ENCODE data around the genes CD300C, OTOP3, GGA3, TMEM94 and TSEN54.

DNA sequence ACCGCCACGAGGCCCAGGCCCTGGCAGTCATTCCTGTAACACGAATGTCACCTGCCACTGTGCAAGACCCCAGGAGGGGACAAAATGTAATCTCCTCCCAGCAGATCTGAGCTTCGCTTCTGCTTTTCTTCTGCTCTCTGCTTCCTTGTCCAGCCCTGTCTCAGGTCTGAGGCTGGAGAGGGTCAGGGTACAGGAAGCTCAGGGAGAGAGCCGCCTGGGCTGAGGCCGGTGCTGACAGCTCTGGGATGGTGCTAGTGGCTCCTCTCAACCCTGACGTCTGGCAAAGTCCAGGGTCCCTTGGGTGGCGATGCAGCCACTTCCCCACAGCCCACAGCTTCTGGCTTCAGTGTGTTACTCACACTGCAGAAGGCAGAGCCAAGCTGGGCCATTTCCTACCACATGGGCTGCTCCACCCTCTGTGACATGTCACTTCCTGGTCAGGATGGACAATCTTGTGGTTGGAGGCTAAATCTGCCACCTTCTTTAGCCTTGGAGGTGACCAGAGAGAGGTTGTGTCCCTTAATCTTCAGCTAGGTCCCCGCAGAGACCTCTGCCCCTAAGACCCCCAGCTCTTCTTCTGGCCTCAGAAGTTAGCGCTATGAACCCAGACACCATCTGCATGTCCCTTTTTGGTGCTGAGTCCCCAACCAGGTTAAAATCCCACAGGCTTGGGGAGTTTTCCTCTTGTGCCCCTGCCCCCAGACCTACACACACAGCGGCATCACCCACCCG, at the start of gene CD300C:
CD300C (minus strand) TSS at position 364 of the 732 bp plus-strand sequence.
- PRO-cap, 4 experiments: peak in 2 of 4 experiments; most common minus-strand start position 339 of the sequence (in 2)
- RAMPAGE, long total RNA, 2 experiments: no peak in any of the 2 experiments
- RRBS: no CpG with 5 or more reads among the region's 12 CpGs

- PRO-cap, 4 experiments: no peak in any of the 4 experiments
- RAMPAGE, long total RNA, 2 experiments: no peak in any of the 2 experiments
- RRBS: no CpG with 5 or more reads among the region's 5 CpGs
These were observed 1.8 kb downstream of the TMEM104 start for GRCh38 chr17:74778032-74778584.

- PRO-cap, 4 experiments: no peak in any of the 4 experiments
- RAMPAGE, long total RNA, 2 experiments: no peak in any of the 2 experiments
- RRBS: no CpG with 5 or more reads among the region's 18 CpGs
These were observed 18.5 kb downstream of the GRIN2C start for GRCh38 chr17:74840892-74841931.

DNA sequence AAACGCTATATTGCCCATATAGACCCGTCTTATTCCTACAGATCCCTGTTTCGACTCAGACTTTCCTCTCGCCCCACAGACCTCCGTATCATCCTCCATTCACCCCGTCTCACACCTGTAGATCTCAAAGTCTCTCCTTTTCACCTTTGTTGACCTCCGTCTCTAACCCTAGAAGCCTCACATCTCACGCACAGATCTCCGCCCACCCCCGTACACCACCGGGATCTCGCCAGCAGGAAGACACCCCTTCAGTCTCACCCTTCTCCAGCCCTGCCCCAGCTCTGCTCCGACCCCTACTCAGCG, 332 bp downstream of the FDXR start:
- PRO-cap, 4 experiments: no peak in any of the 4 experiments
- RAMPAGE, long total RNA, 2 experiments: no peak in any of the 2 experiments
- RRBS: no CpG with 5 or more reads among the region's 14 CpGs

- PRO-cap, 4 experiments: no peak in any of the 4 experiments
- RAMPAGE, long total RNA, 2 experiments: no peak in any of the 2 experiments
- RRBS: 4% methylated on average over 6 of the region's 51 CpGs
These were observed at the start of gene OTOP3 for GRCh38 chr17:74935369-74936136. OTOP3 (plus strand) TSS chr17:74935898.

DNA sequence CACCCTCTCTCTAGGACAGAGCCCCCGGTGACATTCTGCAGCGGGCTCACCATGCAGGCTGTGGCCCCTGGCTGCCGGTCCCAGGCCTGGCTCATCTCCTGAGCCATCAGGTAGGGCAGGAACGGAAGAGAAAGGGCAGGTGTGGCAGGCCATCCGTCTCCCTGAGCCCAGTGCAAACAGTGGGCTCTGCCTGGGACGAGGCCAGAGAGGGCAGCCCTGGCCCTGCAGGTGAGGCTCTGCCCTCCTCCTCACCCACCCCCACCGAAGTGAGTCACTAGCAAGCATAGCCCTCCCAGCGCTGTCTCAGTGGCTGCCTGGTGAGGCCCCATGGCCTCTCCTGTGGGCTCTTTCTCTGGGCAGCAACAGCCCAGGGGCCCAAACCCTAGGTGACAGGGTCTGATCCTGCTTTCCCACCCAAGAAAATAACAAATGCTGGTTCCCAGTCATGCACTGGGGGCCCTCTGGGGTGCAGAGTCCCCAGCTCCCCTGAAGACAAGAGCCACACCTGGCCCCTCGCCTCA, 14.6 kb downstream of the OTOP3 start:
- PRO-cap, 4 experiments: no peak in any of the 4 experiments
- RAMPAGE, long total RNA, 2 experiments: no peak in any of the 2 experiments
- RRBS: 58% methylated on average over 3 of the region's 9 CpGs

GRCh38 chr17:75063925-75064772, 17.1 kb downstream of the KCTD2 start:
- PRO-cap, 4 experiments: no peak in any of the 4 experiments
- RAMPAGE, long total RNA, 2 experiments: no peak in any of the 2 experiments
- RRBS: no CpG with 5 or more reads among the region's 17 CpGs

- PRO-cap, 4 experiments: peak in 2 of 4 experiments; most common plus-strand start chr17:75114272 (in 1); most common minus-strand start chr17:75114180 (in 1)
- RAMPAGE, long total RNA, 2 experiments: no peak in any of the 2 experiments
- RRBS: 4% methylated on average over 4 of the region's 37 CpGs
These were observed 4.6 kb downstream of the ARMC7 start for GRCh38 chr17:75113992-75115093.

GRCh38 chr17:75124184-75124724, 7.3 kb downstream of the NT5C start:
- PRO-cap, 4 experiments: peak in 1 of 4 experiments; most common plus-strand start chr17:75124525 (in 1)
- RAMPAGE, long total RNA, 2 experiments: no peak in any of the 2 experiments
- RRBS: no CpG with 5 or more reads among the region's 16 CpGs

GRCh38 chr17:75128483-75129206, 2.9 kb downstream of the NT5C start:
- PRO-cap, 4 experiments: no peak in any of the 4 experiments
- RAMPAGE, long total RNA, 2 experiments: no peak in any of the 2 experiments
- RRBS: 78% methylated on average over 15 of the region's 31 CpGs

GRCh38 chr17:75237485-75238680, 23.5 kb downstream of the GGA3 start:
- PRO-cap, 4 experiments: no peak in any of the 4 experiments
- RAMPAGE, long total RNA, 2 experiments: no peak in any of the 2 experiments
- RRBS: no CpG with 5 or more reads among the region's 20 CpGs

DNA sequence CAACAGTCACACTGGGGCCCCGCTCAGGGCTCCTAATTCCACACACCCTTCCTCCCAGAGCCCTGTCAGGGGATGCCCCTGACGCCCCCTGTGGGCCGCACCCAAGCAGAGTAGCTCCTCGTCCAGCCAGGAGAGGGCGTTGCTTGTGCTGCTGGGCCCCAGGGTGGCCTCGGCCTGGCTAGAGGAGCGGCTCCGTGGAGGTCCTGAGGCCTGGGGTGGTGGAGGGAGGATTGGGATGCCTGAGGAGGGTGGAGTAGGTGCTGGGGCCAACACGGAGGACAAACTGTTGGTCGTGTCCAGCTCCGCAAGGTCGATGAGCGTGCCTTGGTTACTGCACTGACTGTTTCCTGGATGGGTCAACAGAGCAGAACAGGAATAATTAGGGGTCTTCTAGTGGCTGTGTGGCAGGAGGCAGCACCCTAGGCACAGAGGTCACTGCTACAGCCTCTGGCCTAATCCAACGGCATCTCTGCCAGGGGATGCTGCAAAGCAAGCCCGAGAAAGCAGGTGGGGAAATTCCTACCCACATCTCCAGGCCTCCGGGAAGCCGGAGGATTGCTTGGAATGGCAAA, 20.6 kb downstream of the GGA3 start:
- PRO-cap, 4 experiments: no peak in any of the 4 experiments
- RAMPAGE, long total RNA, 2 experiments: no peak in any of the 2 experiments
- RRBS: no CpG with 5 or more reads among the region's 17 CpGs

GRCh38 chr17:75261448-75261805, at the start of gene GGA3:
GGA3 (minus strand) TSS chr17:75261606.
- PRO-cap, 4 experiments: peak in 4 of 4 experiments; most common plus-strand start chr17:75261704 (in 2); most common minus-strand start chr17:75261623 (in 2)
- RAMPAGE, long total RNA, 2 experiments: no peak in any of the 2 experiments
- RRBS: 2% methylated on average over 4 of the region's 31 CpGs

DNA sequence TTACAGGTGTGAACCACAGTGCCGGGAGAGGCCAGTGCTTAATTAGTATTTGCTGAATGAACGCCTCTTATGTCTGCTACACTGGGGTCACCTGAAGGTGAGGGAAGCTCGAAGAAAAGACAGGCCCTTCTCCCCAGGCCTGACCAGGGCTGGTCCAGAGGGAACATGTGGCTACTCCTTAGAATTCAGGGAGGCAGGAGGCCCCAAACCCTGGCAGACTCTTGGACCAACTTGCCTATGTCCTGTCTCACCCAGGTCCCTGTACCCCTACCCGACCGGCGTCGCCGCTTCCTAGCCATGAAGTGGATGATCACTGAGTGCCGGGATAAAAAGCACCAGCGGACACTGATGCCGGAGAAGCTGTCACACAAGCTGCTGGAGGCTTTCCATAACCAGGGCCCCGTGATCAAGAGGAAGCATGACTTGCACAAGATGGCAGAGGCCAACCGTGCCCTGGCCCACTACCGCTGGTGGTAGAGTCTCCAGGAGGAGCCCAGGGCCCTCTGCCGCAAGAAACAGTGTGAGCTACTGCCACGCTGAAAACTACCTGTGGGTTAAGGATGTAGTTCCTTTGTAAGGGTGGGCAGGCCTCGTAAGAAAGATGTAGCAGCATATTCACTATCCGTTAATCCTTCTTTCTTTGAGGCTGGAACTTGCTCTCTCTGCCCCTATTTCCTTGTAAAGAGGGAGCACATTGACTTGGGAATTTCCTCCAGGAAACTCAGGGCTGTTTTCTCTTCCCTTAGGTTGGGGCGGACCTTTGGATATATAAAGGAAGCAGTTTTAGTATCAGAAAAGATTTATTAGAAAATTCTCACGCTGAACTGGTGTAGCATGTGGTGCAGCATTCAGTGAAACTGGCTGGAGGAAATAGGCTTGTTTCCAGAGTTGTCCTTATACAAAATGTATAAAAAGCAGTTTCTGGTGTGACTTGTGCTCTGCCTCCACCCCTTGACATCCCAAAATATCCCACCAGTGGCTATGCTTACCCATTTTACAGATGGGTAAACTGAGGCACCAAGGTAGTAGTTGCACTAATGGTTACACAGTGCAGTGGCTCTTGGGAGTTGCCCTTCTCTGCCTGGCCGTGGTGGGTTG, 4.1 kb downstream of the MRPS7 start:
- PRO-cap, 4 experiments: no peak in any of the 4 experiments
- RAMPAGE, long total RNA, 2 experiments: no peak in any of the 2 experiments
- RRBS: 85% methylated on average over 4 of the region's 21 CpGs

GRCh38 chr17:75368154-75368885, 37.2 kb downstream of the GRB2 start:
- PRO-cap, 4 experiments: no peak in any of the 4 experiments
- RAMPAGE, long total RNA, 2 experiments: no peak in any of the 2 experiments
- RRBS: 43% methylated on average over 1 of the region's 17 CpGs

DNA sequence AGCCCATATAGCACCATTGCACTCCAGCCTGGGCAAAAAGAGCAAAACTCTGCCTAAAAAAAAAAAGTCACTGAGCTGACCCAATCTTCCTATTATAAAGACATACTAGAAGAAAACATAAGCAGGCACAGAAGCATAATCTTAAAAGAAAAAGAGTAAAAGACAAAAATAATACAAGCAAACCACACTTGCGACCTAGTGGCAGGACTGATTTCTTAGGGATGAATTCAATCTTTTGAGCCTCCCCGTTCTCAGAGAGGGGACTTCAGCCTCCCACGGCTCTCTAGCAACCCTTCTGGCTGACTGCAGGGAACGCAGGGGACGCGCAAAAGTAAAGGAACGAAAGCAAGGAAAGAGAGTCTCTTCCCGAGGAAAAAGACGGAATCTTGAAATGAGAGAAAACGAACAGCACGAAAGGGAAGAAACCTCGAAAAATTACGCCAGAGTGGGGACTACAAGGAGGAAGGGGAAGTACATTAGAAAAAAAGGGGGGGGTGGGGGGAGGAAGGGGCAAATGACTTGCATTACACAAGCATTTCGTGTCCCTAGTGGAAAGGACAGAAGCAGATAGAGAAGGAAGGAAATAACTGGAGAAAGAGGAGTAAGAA, 1.3 kb downstream of the GRB2 start:
- PRO-cap, 4 experiments: peak in 2 of 4 experiments; most common plus-strand start position 293 of the sequence (in 1); most common minus-strand start position 223 of the sequence (in 2)
- RAMPAGE, long total RNA, 2 experiments: no peak in any of the 2 experiments
- RRBS: no CpG with 5 or more reads among the region's 14 CpGs

GRCh38 chr17:75455383-75455836, 1.0 kb upstream of the TMEM94 start:
- PRO-cap, 4 experiments: no peak in any of the 4 experiments
- RAMPAGE, long total RNA, 2 experiments: no peak in any of the 2 experiments
- RRBS: no CpG with 5 or more reads among the region's 10 CpGs

DNA sequence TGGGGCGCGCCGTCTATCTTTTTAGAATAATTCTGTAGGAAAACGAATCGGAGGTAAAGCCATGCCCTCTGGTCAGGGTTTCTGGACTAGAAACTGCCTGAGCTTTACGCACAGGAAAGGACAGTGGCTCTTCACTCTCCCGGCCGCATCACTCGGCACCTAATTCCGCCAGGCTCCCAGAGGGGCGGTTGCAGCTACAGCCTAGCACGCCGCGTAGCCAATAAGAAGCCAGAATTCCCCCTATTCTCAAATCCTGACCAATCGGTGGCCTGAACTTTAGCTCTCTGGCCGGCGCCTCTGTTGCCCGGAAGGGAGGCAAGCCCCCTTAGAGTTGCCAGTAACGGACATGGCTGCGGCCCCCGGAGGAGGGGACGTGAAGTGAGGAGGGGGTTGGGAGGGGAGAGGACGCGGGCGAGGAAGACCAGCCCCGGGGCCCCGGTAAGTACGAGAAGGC, at the start of gene TMEM94:
TMEM94 (plus strand) TSS at position 322 of the 454 bp plus-strand sequence.
- PRO-cap, 4 experiments: peak in 4 of 4 experiments; most common plus-strand start position 328 of the sequence (in 2); most common minus-strand start position 154 of the sequence (in 4)
- RAMPAGE, long total RNA, 2 experiments: no peak in any of the 2 experiments
- RRBS: 4% methylated on average over 9 of the region's 28 CpGs

DNA sequence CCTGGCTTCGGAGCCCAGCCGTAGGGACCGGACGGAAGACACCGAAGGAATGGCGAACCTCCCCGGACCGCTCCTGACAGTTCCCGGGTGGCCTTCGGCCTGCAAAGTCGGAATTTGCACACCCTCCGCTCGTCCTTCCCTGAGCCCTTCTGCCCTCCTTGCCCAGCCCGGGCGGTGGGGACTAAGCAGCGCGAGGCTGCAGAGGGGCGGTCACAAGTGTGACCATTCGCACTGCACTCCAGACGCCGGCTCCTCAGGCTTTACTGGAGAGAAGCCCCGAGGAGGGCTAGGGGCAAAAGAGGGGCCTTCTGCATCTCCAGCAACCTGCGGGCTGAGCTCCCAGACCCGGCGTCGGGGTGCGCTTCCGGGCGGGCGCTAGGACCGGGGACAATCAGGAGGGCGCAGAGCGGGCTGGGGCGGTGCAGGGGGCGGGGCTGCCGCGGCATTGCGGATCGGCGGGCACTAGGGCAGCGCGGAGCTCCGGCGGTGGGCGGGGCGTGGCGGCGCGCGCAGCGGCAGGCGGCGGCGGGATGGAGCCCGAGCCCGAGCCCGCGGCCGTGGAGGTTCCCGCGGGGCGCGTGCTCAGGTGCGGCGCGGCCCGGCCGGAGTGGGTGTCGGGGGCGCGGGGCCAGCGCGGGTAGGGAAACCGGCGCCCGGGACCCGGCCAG, at the start of gene TSEN54:
TSEN54 (plus strand) TSS at position 498 of the 668 bp plus-strand sequence.
- PRO-cap, 4 experiments: peak in 4 of 4 experiments; most common plus-strand start position 506 of the sequence (in 2); most common minus-strand start position 353 of the sequence (in 4)
- RAMPAGE, long total RNA, 2 experiments: no peak in any of the 2 experiments
- RRBS: 3% methylated on average over 36 of the region's 77 CpGs

DNA sequence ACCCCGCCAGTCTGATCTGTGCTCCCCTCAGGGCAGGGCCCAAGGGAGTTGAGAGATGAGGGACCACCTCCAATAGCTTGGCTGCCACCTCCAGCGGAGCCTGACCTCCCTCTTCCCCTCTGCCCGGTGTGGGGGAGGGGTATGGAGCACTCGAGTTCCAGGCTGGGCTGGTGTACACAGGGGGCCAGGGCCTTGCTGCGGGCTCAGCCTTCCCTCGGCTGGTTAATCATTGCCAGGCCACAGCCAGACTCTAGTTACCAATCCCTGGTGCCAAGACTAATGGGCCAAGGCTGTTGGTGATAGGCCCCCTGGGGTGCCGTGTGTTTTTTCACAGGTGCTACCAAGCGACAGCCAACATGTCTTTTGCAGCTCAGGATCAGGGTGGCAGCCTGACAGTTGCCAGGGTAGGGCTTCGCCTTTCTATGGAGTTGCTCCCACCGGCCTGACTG, 30.1 kb upstream of the MYO15B start:
- PRO-cap, 4 experiments: peak in 1 of 4 experiments; most common plus-strand start position 368 of the sequence (in 1); most common minus-strand start position 130 of the sequence (in 1)
- RAMPAGE, long total RNA, 2 experiments: no peak in any of the 2 experiments
- RRBS: no CpG with 5 or more reads among the region's 10 CpGs